ENCODE results near the genes P2RX4, KDM2B and PSMD9.

- PRO-cap, 7 experiments: peak in 7 of 7 experiments; most common plus-strand start chr12:121210129 (in 7); most common minus-strand start chr12:121210042 (in 3)
Measured at GRCh38 chr12:121209805-121210683, at the start of gene P2RX4. P2RX4 (plus strand) TSS chr12:121210129.

GRCh38 chr12:121229580-121230155, 19.7 kb downstream of the P2RX4 start:
- PRO-cap, 7 experiments: no peak in any of the 7 experiments

- PRO-cap, 7 experiments: no peak in any of the 7 experiments
Measured at GRCh38 chr12:121443879-121444804, 44.2 kb downstream of the RNF34 start.

GRCh38 chr12:121467820-121468110, 67.8 kb downstream of the RNF34 start:
- PRO-cap, 7 experiments: no peak in any of the 7 experiments

DNA sequence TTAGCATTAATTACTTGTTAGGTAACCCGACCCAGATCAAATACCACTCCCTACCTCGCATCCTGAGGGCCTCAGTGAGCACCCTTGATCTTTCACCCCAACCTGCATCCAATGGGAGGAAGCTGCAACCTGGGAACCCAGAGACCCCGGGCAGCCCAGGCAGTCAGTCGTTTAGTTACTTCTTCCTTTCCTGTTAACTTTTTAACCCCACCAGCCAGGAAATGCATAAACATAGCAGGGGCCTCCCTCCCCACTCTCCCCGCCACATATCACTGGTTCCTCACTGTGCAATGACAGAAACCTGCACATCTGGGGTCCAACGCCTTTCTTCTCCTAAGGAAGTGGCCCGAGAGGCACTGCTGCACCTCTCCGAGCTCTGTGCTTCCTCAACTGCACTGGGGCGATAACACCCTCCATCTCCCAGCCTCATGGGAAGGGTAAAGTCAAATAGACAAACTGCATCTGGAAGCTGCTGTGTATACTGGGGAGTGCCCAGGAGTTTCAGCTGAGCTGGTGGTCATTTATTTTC, 89.9 kb downstream of the KDM2B start:
- PRO-cap, 7 experiments: no peak in any of the 7 experiments

- PRO-cap, 7 experiments: peak in 4 of 7 experiments; most common plus-strand start chr12:121537339 (in 4); most common minus-strand start chr12:121537287 (in 2)
Measured at GRCh38 chr12:121536881-121537433, 43.9 kb downstream of the KDM2B start.

GRCh38 chr12:121537434-121538311, 43.1 kb downstream of the KDM2B start:
- PRO-cap, 7 experiments: peak in 6 of 7 experiments; most common plus-strand start chr12:121537686 (in 1); most common minus-strand start chr12:121537798 (in 5)

- PRO-cap, 7 experiments: no peak in any of the 7 experiments
Measured at GRCh38 chr12:121576712-121577894, 3.7 kb downstream of the KDM2B start.

DNA sequence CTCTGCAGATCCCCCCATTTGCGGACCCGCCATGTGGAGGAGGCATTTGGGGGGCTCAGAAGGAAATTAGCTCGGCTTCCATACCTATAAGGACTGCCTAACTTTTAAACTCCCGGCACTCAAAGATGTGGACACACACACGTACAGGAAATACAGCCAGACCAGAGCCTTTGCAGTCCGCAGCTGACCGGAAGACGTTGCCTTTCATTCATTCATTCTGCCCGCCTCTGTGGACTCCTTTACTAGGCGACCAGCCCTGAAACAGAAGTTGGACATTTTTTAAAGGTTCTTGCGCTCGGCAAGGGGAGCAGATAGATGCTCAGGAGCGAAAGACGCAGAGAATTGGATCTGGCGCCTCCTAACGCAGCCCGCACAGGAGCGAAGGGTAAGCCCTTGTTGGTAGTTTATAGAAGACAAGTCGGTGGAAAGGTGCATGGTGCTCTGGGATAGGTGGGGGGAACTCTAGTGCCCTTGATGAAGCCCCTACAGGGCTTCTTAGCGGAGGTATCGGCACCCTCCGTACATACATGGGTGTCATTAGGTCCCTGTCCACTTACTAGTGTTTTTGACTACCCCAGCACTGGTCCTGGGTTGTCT, at the start of gene KDM2B:
Gene KDM2B (minus strand): TSS at position 145 of the 597 bp plus-strand sequence.
- PRO-cap, 7 experiments: peak in 3 of 7 experiments; most common plus-strand start position 402 of the sequence (in 3); most common minus-strand start position 334 of the sequence (in 1)

- PRO-cap, 7 experiments: no peak in any of the 7 experiments
Measured at GRCh38 chr12:121646784-121647286, 22.6 kb downstream of the MORN3 start.

- PRO-cap, 7 experiments: peak in 5 of 7 experiments; most common plus-strand start chr12:121799660 (in 5); most common minus-strand start chr12:121799642 (in 4)
Measured at GRCh38 chr12:121799209-121800255, 4.3 kb upstream of the SETD1B start.

DNA sequence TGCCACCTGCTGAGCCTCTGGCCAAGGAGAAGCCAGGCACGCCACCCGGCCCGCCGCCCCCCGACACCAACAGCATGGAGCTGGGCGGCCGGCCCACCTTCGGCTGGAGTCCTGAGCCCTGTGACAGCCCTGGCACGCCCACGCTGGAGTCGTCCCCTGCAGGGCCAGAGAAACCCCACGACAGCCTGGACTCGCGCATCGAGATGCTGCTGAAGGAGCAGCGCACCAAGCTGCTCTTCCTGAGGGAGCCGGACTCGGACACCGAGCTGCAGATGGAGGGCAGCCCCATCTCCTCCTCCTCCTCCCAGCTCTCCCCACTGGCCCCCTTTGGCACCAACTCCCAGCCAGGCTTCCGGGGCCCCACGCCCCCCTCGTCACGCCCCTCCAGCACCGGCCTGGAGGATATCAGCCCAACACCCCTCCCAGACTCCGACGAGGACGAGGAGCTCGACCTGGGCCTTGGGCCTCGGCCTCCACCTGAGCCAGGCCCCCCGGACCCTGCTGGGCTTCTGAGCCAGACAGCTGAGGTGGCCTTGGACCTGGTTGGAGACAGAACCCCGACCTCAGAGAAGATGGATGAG, 6.5 kb downstream of the SETD1B start:
- PRO-cap, 7 experiments: no peak in any of the 7 experiments

GRCh38 chr12:121816247-121816683, 12.5 kb downstream of the SETD1B start:
- PRO-cap, 7 experiments: no peak in any of the 7 experiments

DNA sequence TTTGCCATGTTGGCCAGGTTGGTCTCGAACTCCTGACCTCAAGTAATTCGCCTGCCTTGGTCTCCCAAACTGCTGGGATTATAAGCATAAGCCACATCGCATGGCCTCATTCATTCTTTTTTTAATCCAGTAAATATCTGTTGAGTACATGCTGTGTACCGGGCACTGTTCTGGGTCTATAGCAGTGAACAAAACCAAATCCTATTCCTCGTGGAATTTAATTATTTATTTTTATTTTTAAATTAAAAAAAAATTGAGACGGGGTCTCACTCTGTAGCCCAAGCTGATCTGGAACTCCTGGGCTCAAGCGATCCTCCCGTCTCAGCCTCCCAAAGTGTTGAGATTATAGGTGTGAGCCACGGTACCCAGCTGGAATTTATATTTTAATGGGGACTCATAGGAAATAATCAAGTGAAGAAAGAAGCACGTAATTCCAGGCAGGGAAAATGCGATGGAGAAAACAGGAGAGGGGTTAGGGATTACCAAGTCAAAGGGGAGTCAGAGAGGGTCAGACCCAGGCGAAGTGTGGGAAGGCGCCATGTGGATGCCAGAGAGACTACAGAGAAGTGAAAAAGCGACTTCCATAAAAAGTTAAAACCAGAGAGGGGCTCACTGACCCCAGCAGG, 22.1 kb downstream of the SETD1B start:
- PRO-cap, 7 experiments: no peak in any of the 7 experiments

DNA sequence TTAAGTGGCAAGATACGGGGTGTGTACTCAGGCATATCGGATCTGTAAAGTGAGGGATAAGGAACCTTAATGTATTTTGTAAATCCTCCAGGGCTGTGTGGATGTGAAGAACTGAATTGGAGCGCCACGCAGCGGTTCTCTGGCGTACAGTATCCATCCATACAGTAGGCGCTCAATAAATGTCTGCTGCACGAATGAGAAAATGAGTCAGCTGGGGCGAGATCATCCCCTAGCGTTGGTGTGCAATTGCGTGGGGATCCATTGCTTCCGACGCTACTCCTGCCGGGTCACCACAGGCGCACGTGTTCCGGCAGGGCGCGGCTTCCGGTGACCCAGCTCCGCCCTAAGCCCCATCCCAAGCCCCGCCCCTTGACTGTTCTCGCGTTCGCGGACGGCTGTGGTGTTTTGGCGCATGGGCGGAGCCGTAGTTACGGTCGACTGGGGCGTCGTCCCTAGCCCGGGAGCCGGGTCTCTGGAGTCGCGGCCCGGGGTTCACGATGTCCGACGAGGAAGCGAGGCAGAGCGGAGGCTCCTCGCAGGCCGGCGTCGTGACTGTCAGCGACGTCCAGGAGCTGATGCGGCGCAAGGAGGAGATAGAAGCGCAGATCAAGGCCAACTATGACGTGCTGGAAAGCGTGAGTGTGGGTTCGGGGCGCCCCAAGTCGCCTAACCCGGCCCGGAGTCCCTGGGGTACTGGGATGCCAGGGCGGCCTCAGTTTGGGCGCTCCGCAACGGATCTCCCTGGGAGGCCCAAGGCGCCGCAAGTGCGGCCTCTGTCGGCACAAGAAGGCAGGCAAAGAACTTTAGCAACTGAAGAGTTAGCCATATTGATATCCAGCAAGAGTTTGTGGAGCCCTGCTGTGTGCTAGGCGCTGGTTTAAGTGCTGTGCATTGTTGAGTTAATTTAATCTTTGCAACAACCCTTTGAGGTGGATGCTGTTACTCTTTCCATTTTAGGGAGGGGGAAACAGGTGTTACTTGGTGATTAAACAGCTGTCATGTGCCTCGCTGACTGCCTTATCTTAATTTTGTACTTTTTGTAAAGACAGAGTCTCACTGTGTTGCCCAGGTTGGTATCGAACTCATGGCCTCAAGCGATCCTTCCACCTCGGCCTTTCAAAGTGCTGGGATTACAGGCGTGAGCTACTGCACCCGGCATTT, at the start of gene PSMD9:
Gene PSMD9 (plus strand): TSS at position 431 of the 1,161 bp plus-strand sequence.
- PRO-cap, 7 experiments: peak in 7 of 7 experiments; most common plus-strand start position 427 of the sequence (in 4); most common minus-strand start position 281 of the sequence (in 6)

- PRO-cap, 7 experiments: no peak in any of the 7 experiments
Measured at GRCh38 chr12:121925154-121925778, 6.9 kb downstream of the CFAP251 start.

- PRO-cap, 7 experiments: no peak in any of the 7 experiments
Measured at GRCh38 chr12:122021679-122021793, 148 bp upstream of the BCL7A start.

DNA sequence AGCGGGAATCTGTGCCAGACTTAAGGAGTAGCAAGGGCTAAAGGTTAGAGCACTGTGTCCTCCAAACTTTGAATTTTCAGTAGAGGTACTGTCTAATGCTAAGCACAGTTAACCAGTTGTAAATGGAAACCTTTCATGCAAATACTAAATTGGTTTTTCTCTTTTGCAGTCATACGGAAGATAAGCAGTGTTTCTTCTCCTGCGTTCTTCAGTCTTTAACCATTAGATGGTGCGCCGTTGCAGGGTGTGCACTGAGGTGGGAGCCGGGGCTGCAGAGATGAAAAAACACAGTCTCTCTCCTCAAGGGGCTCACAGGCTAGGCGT, 5.1 kb downstream of the MLXIP start:
- PRO-cap, 7 experiments: no peak in any of the 7 experiments

DNA sequence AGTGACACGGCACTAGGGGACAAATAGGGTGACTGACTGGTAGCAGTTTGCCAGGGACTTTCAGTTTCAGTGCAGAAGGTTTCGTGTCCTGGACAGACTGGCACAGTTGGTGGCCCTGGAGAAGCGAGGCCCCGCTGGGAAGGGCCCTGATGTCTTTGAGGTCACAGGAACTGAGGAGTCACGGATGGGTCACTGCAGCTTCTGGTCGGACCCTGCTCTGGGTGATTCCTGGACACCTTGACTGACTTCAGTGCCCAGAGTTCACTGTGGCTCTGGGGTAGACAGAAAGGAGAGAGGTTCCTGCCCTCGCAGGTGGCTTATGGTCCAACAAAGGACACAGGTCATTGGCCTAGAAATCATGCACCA, 2.7 kb downstream of the LRRC43 start:
- PRO-cap, 7 experiments: no peak in any of the 7 experiments

DNA sequence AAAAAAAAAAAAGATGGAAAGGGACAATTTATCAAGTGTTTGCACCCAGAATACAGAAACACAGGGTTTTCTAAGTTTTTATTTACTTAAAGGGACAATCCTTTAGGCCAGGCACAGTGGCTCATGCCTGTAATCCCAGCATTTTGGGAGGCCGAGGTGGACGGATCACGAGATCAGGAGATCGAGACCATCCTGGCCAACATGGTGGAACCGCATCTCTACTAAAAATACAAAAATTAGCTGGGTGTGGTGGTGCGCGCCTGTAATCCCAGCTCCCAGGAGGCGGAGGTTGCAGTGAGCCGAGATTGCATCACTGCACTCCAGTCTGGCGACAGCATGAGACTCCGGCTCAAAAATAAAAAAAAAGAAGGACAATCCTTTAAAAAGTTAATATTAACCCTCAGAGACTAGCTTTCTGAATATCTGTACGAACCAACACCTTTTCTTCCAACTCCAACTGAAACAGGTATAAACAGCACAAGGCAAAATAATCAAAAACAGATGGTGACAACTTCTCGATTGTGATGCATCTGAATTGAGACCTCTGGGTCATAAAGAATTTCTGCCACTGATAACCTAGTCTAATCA, 27.9 kb downstream of the CLIP1 start:
- PRO-cap, 7 experiments: no peak in any of the 7 experiments